Pulmonary lymph node (tissue), 1 donor: ENCODE measurements around the genes ABCC9 and ITPR2.

DNA sequence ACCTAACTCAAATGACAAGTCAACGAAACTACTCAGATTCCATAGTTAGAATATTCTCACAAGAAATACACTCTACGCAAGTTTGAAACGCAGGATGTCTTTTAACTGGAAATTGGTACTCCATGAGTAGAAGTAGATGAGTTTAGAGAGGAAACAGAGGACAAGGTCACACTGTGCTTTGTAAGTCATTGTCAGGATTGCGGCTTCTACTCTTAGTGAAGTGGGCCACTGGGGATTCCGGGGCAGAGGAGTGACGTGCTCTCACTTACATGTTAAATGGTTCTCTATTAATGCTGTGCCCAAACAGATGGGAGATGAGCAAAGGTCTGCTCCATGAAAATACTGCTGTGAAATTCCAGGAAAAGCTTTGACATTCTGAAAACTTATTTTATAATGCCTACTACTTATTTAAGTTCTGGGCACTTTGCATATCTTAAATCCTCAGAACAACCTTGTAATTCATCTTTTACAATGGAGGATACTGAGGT, 3.9 kb downstream of the ABCC9 start:
- PRO-cap, result no peak

DNA sequence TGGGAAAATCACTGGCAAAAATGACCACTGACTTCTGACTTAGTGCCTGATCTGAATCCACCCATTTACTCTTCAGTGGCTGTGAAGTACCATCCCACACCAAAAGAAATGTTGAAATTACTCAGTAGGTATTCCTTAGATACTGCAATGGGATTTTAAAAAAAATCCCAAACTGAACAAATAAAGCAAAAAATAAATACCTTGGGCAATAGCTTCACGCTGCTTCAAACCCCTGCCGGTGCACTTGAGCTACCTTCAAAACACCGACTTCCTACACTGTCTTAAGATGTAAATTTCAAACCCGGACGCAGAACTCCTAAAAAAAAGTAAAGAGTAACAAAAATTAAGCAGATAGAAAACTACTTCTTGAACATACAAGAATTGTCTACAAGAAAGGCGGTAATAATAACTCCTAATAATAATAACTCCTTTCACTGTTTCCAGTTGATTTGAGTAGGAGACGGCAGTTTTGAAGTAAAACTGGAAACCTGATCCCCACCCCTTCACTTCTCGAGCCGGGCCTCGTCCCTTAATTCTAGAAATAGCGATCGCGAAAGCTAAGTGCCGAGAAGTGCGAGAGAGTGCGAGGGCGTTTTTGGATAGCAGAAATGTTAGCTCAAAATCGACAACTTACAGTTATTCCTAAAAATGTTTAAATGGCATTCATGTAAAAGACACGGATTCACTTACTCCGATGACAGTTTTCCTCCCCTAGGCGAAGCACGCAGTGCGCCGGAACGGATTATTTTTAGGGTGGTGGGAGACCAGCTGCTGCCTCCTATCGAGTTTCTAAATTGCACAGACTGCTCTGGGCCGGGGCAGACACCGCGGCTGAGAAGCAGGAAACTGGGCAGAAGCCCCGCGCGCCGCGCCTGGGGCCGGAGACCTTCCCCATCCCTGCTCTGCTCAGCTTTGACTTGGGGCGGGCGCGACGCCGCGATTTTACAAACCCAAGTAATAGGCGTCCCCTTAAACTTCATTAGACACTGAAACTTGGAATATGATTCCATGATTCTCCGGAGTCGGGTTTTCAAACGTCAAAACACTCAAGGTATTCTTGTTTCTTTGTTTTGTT, at the start of gene ABCC9:
ABCC9 (minus strand) TSS at position 917 of the 1,075 bp plus-strand sequence.
- PRO-cap, result no peak

DNA sequence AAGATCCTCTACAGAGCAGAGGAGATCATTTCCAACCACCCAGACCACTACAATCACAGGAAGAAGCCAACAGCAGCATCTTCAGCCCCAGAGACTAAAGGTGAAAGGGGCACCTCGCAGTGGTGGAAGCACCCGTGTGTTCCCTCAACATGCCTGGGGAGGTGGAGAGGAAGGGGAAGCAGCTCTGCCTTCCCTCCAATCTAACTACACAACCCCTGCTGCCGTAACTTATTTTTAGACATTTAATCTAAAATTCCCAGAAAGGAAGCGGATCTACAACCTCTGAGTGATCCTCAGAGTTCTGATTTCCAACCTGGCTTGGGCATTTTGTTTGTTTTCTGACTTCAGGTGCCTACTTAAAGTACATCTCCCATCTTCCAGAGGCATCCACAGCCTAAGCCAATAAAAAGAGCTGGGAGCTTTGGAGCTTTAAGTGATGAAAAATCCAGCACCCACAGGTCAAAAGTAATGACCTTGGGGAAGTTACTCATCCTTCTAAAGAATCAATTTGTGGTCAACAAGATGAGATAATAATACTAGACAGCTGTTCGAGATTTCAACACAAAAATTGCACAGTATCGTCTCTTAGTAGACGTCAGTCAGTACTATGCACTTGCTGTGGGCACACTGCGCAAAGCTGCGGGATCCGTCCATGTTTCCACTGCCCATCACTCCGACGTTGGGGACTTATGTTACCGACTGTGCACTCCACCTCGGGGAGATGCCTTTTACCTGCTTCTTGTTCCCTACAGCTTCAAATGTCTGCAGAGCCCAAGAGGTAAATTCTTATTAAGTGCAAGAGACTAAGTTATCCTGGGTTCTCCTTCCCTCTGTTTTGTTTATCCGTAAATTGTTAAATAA, 1.4 kb downstream of the ST8SIA1 start:
- PRO-cap, result unidirectional peak, plus-strand start at position 90 of the sequence; unidirectional peak, plus-strand start at position 156 of the sequence

DNA sequence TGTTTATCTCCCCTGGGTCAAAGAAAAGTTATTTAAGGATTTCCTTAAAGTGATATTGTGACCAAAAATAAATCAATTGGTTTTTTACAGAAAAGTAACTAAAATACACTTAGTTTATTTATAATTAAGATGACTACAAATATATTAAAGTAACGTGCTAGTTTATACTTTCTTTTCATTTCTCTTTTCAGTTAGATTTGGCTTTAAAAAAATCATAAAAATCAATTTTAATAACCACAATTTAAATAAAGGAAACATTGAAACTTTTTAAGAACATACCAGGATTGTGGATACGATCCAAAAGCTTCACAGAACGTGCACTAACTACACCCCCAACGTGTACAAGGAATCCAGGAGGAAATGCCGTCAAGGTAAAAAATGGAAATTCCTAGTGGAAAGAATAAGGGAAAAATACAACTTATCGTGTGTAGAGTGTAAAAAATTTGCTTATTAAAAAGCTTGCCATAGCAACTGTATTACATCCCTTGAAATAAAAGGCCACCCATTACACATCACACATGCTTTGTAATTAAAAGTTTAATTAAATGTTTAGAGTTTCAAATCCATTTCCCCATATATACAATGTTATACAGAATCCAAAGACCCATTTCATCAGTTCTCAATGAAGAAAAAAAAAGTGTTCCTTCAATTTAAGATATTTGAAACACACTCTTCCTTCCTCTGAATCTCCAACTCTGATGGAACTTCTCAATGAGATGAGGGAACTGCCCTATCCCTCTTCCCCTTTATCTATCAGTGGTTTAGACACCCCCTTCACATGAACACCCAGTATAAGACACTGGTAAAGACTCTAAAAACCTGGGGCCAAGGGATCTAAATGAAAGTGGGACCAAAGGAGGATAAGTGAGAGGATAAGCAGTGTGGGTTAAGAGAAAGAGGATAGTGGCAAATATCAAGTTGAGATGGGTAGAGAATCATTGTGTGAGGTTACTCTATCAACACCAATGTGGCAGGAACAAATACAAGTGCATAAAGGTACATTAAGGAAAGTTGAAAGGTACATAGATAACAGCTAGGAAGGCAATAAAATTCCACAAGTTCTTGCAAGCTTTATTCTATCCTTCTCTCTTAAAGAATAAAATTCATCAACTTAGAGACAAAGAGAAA, 37.5 kb downstream of the C2CD5 start:
- PRO-cap, result no peak

- PRO-cap, result no peak
Observed at GRCh38 chr12:22652762-22653842, 28.1 kb downstream of the ETNK1 start.

GRCh38 chr12:22656251-22656945, 31.4 kb downstream of the ETNK1 start:
- PRO-cap, result no peak

DNA sequence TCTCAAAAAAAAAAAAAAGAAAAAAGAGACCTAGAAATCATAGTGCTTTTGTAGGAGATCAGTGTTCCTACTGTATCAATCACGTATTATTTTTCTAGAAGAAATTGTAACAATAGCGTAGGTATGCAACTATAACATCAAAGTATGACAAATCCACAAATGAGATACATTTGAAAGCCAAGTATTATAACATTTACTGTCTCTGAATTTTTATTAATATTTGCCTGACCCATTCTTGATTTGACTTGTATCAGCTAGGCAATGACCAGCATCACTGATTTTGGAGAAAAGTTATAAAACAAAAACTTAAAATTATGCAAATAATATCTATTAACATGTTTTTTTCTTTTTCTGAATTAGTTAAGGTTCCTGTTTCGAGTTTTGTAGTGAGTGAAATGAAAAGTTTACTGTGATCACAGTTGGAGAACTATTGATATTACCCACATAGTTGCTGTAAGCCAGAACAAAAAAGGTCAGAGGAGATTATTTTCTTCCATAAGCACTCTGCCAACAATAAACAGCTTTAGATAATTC, 162.9 kb downstream of the SOX5 start:
- PRO-cap, result no peak

DNA sequence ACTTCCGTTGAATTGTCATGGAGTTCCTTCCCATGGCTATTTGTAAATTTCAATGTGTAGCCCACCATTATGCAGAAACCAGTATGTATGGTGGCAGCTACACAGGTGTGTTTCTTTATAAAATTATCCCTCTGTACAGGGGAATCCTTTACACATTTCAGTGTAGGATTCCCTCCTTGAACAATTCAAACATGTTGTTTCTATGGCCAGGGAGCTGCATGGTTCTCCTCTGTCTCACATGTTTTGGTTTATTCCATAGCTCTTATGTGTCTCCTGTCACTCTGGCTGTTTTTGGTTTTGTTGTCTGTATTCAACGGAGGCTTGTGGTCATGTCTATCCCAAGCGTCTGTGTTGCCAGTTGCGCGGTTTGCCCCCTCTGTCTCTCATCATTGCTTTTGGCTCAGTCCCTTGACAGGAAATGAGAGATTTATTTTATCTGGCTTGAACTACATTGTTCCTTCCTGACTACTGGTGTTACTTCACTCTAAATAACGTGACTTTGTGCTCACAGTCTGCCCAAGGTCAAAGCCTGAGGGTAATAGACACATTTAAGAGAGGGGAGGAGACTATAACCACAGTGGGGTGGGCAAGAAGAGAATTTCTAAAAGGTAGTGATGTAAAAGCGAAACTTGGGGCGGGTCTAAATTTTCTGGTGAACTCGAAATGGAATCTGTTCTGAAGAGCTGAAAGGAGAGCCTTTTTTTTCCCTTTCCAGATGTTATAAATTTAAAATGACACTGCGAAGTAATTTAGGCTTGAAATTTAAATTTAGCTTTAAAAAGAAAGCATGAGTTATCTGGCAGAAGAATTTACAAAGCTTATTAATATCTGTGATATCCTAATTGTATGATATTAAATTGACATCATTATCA, 96.4 kb upstream of the SOX5 start:
- PRO-cap, result no peak

- PRO-cap, result no peak
Observed at GRCh38 chr12:24069651-24070294, 120.3 kb upstream of the SOX5 start.

GRCh38 chr12:24226837-24227363, 277.4 kb upstream of the SOX5 start:
- PRO-cap, result no peak

GRCh38 chr12:25213644-25214065, 18.6 kb downstream of the ETFRF1 start:
- PRO-cap, result no peak

DNA sequence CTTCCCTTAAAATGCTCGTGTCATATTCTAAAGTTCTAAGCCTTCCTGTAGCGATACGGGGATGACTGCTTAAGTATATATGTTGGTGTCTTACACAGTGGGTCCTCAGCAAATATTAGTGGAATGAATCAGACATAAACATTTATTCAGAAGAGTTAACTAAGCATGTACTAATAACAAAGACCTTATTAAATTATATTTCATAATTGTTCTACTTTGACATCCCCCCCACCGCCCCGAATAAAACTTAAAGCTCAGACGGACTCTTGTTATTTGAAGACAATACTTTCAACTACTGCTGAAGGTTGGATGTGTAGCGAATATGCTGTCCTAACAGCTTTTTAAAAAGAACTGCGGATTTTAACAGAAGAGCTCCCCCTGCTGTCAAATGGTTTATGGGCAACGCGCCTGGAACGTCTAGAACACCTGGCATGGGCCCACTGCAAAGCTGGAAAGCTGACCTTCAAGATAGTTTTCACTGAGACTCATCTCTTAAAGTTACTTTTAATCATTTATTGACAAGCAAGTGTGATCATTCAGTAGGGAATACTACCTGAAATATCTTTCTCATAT, 136.6 kb upstream of the KRAS start:
- PRO-cap, result no peak

DNA sequence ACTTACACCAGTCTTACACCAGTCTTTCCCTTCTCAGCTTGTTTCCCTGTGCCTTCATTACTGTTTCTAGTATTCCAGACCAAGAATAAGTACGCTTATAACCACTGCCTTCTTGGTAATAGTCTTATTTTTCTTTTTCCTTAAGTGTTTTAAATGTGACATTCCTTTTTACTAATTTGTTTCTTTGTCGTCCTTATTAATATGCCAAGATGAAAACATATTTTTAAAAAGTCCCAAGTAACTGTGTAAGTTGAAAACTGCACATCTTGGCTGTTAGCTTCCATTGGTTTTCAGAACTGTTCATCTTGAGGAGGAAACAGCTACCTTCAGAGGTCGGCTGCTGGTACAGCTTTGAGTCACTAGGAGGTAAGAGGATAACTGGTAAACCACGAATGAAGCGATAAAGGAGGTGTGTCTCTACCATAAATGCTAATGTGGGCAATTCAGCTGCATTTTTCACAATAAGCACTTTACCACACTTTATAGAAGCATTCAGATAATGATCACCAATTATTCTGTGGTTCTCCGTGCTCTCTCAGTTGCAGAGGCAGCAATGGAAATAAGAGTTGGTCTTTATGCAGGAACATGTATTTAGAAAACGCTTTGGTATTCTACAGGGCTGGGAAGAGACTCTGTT, 137.4 kb upstream of the KRAS start:
- PRO-cap, result no peak

DNA sequence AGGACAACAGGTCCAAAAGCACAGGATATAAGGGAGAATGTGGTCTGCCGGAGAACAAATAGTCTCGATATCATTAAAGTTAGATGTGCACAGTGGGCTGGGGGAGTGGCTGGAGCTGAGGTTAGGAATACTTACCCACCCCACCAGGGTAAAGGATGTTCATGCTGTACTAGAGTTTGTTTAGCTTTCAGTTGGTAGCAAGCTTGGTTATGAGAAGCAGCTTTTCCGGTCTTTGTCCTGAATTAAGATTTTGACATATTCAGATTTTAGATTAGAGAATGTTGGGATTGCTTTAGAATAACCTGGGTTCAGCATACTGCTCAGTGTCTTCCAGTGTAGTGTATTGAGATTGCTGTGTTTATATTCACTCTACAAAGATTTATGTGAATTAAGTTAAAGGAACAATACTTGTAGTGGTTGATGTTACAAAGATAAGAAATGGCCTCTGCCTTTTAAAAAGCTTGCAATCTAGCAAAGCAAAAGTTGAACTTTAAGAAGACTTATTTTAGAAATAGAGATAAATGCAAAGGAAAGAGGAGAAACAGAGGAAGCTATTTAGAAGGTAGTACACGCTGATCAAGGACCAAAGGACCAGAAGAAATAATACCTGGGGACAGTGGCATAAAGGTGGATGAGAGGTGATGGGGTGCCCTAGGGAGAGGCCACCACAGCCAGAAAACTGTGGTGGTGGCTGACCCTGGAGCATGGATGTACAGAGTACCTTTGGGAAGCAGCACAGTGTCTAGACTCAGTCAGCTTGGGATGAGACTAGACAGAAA, 16.9 kb downstream of the RASSF8 start:
- PRO-cap, result no peak

DNA sequence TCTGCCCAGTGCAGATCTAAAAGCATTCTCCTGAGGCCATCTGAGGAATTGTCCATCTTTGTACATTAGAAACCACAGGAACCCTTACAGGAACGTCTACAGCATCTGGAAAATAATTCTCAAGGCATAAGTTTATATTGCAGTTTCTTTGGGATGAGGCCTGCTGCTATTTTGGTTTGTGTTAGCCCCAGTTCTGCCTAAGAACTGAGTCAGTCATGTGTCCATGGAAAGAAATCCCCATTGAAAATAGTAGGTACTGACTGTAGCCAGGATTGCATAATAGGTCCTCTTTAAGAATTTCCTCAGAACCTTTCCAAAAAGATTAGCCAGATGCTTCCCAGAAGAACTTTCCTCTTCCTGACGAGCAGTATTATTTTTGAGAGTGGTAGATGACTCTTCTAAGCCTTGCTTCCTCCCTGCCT, 52.6 kb downstream of the RASSF8 start:
- PRO-cap, result no peak

GRCh38 chr12:26153789-26154175, 28.9 kb upstream of the BHLHE41 start:
- PRO-cap, result no peak

GRCh38 chr12:26271732-26272375, 76.5 kb downstream of the SSPN start:
- PRO-cap, result bidirectional peak, plus-strand start at chr12:26272117, minus-strand start at chr12:26272094

DNA sequence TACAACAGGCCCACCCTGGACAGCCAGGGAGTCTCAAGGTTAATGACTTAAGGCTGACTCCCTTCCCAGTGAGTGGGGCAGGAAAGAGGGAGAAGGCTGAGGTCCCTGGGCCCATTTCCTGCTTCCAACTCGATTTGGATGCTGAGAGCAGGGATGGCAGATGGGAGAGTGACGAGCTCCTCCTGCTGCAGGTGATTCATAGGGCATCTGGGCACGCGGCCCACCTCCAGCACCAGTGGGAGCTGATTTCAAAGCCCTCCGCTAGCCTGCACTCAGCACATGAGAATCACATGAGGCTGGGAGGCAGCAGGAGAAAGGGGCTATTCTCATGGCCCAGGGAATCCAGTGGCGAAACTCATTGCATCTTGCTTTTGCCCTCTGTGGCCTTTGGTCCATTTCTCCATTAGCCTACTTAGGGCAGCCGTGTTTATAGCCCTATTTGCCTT, 90.8 kb downstream of the SSPN start:
- PRO-cap, result no peak

- PRO-cap, result no peak
Observed at GRCh38 chr12:26830513-26831858, 2.0 kb downstream of the ITPR2 start.

DNA sequence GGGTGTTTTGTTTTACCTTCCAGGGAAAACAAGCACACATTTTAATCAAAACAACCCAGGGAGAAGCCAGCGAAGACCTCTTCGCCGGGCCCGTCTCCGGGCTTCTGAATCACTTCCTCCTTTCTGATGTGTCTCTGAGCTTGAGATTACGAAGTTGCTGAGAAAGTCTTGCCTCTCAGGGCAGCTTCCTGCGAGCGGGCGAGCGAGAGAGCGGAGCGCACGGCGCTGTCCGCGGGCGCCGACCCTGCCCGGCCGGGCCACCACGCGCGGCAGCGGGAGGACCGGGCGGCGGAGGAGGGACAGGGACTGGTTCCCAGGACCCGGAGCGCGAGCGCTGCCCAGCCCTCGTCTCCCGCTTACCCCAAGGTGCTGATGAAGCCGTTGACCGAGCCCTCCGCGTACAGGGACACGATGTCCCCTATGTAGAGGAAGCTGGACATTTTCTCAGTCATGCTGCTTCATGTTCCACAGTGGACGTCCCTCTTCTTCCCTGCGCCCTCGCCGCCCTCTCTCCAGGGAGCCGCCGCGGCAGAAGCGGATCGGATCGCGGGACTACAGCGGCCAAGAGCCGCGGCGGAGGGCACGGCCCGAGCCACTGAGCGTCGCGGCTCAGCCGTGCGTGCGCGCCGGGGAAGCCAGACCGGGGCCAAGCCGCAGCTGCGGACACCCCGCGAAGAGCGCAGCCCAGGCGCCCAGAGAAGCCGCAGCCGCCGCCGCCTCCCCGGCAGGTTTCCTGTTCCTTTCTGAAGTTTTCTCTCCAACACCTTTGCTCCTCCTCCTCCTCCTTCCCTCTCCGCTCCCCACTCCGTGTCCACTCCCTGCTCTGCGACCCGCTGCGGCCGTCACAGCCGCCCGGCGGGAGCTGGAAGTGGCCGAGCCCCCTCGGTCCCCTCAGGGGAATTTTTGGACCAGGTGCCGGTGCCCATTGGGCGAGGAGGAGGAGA, at the start of gene ITPR2:
ITPR2 (minus strand) TSS at position 865 of the 944 bp plus-strand sequence.
- PRO-cap, result bidirectional peak, plus-strand start at position 193 of the sequence, minus-strand start at position 106 of the sequence; bidirectional peak, plus-strand start outside the sequence, minus-strand start at position 864 of the sequence